H4 (cell line): ENCODE measurements around the gene MAPK14.

DNA sequence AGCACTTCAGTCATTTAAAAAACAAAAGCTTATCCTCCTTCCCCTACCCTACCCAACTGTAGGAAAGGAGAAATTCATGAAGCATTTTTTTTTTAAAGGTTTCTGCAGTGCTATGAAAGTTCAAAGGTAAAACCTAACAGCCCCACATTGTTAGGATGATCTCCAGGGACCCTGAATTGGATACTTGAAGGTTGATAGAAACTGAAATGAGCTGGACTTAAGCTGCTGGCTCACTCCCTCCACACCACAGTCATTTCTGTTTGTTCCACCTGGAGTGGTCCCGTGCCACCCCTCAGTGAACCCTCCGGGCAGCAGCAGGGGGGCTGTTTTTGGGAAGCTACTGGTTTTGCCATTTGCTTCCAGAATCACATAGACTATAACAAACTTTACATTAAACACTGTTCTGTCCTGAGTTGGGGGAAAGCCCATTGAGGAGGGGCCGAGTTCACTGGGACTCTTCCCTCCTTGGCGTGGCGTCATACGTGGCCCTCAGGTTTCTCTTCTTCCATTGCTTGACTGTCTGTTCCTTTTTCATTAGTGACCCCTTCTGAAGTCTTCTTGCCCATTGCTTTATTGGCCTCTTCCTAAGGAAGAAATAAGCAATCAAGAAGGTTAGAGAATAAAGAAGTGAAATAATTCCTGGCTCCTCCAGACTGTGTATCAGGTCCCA is 62.8 kb upstream of the TULP1 start:
- RAMPAGE, long total RNA, result no peak

DNA sequence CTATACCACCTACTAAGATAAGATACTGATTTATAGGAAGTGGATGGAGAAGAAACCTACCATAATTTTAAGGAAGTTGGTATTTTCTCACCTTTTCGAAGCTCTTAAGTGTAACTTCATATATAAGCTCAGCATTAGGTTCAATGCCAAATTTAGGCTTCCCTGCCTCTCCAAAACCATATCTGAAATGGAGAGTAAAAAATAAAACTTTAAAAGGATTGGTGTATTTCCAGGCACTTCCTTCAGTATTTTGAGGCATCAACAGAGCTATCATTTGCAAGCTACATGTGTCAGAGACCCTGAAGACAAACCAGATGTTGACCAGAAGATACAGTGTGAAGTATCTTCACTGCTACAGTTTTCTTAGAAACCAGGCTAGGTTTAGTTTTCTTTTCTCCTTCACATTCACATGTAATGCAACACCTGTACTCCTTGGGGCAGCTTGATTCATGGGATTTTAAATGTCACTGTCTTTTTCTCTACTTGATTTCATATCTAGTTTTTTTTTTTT is 78.4 kb upstream of the TULP1 start:
- RAMPAGE, long total RNA, result no peak

DNA sequence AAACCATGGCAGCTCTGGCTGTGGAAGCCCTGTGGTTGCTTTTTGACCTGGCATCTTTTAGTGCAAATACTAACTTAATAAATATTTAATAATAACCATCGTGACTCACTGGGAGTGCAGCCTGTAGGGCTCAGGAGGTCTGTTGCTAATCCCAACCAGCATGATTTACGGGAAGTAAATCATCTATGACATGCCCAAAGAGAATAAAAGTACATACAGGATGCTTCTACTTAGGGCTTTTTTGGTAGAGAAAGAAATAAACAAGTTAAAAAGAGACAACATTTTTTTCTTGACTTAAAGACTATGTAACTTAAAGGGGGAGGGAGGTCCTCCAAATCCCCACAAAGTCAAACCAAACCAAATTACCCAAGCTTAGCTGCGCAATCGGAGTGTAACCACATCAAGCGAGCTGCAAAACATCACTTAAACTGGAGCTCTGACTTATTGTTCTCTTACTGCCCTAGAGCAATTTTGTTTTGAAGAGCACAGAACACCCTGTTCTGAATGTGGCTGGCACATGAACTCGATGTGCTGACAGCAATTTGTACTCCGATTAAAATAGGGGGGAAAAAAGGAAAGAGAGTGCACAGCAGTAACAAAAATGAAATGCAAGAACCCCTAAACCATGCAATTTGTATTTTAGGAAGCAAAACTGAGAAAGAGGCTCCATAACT is 87.0 kb downstream of the FKBP5 start:
- RAMPAGE, long total RNA, result no peak

GRCh38 chr6:35725420-35726054 is 11.3 kb upstream of the ARMC12 start:
- RAMPAGE, long total RNA, result no peak

DNA sequence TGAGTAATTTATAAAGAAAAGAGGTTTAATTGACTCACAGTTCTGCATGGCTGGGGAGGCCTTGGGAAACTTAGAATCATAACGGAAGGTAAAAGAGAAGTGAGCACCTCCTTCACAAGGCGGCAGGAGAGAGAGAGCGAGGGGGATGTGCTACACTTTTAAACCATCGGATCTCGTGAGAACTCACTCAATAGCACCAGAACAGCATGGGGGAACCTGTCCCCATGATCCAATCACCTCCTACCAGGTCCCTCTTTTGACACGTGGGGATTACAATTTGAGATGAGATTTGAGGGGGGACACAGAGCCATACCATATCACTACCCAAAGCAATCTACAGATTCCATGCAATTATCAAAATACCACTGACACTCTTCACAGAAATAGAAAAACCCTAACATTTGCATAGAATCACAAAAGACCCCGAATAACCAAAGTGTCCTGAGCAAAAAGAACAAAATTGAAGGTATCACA is 16.1 kb upstream of the CLPSL2 start:
- RAMPAGE, long total RNA, result no peak

DNA sequence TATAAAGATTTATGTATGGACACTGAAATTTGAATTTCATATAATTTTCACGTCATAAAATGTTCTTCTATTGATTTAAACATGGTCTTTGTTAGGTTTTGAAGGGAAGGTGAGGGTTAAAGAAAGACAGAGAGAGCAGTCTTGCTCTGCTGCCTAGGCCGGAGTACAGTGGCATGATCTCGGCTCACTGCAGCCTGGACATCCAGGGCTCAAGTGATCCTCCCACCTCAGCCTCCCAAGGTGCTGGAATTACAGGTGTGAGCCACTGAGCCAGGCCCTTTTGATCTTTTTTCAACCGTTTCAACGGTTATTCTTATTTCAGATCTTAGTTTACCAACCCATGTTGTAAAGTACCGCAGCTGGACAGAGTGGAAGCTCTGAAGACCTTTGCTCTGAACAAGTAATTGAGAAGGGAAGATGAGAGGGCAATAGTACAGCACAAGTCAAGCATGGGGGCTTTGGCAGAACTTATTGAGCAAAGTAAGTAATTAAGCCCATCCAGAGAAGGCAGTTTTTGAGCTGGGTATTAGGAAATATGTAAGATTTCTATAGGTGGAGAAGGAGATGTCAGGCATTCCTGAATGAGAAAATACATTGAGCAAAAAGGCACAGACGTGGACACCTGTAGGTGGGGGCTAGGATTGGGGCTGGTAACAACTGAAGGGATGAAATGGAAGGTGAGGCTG is 1.3 kb upstream of the SRPK1 start:
- RAMPAGE, long total RNA, result no peak

DNA sequence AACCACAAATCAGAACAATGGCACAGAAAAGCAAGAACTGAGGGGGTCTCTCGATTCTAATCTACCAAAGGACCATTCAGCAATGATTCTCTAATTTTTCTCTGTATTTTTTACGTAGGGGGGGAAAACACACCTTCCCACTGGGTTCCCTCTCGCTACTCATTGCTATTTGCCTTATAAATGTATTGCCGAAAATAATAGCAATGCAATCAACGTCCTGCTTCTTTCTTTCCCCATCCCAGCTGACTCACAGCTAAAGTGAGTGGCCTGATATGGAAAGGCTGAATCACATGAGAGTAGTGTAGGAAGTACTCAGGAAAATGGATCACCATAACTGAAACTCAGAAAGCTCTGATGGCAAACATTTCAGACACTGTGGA is 49.2 kb upstream of the SRPK1 start:
- RAMPAGE, long total RNA, result no peak

DNA sequence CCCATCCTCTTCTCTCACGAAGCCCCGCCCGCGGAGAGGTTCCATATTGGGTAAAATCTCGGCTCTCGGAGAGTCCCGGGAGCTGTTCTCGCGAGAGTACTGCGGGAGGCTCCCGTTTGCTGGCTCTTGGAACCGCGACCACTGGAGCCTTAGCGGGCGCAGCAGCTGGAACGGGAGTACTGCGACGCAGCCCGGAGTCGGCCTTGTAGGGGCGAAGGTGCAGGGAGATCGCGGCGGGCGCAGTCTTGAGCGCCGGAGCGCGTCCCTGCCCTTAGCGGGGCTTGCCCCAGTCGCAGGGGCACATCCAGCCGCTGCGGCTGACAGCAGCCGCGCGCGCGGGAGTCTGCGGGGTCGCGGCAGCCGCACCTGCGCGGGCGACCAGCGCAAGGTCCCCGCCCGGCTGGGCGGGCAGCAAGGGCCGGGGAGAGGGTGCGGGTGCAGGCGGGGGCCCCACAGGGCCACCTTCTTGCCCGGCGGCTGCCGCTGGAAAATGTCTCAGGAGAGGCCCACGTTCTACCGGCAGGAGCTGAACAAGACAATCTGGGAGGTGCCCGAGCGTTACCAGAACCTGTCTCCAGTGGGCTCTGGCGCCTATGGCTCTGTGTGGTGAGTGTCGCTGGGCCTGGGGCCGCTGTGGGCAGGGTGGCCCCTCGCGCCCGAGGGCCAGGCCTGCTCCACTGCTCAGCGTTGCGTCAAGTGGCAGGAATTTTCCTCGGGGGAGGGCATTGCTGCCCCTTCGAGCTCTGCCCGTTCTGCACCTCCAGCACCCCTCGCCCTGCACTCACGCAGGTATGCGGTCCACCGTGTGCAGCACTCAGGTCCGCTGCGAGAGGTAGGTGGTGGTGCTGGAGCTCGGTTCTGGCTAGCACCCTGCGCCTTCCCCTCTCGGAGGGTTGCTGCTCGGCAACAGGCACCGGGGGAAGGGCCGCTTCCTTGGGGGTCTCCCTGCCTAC is at the start of gene MAPK14:
MAPK14 (plus strand) TSS at position 141 of the 953 bp plus-strand sequence.
- RAMPAGE, long total RNA, result no peak

DNA sequence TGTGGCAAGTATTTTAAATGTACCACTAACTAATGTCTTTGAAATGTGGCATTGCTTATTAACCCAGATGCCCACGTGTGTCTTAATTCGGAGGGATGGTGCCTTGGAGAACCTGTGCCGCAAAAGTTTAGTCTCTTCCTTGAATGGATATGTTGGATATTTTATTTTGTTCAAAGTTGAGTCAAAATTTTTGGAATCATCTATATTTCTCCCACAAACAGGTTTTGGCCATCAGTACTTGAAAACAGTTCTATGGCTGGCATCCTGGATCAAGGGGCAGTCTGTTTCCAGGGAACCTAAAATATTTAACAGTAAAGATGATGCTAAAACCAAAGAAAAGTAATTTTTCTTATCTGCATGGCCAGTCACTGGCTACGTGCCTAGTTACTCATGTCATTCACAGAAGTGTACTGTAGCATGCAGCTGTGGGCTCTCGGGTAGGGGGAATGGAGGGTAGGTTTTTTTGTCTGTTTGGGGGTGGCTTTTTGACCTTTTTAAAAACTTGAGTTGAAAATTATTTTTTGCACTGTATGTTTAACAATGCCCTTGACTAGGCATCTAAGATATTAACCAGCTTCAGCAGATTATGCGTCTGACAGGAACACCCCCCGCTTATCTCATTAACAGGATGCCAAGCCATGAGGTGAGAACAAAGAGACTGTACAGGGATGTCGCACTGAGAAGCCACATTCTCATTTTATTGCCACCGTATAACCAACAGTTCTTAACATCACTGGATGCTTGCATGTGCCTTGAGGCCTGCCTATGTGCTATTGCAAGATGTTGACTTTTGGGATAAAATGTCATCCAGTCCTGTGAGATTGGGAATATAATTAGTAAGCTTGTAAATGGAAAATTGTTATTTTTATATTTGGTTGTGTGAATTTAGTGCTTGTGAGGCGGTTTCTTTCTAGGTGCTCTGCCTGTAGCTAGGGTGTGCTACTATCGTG is 30.4 kb upstream of the MAPK13 start:
- RAMPAGE, long total RNA, result no peak

GRCh38 chr6:36118343-36118963 is 11.9 kb upstream of the MAPK13 start:
- RAMPAGE, long total RNA, result no peak

DNA sequence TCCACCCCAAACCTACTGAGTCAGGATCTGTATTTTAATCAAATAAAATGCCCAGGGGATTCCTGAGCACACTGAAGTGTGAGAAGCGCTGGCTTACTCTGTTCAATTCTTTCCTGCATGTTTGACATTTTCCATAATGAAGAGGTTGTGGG is 441 bp upstream of the MAPK13 start:
- RAMPAGE, long total RNA, result no peak

GRCh38 chr6:36131953-36132419 is 1.7 kb downstream of the MAPK13 start:
- RAMPAGE, long total RNA, result no peak

DNA sequence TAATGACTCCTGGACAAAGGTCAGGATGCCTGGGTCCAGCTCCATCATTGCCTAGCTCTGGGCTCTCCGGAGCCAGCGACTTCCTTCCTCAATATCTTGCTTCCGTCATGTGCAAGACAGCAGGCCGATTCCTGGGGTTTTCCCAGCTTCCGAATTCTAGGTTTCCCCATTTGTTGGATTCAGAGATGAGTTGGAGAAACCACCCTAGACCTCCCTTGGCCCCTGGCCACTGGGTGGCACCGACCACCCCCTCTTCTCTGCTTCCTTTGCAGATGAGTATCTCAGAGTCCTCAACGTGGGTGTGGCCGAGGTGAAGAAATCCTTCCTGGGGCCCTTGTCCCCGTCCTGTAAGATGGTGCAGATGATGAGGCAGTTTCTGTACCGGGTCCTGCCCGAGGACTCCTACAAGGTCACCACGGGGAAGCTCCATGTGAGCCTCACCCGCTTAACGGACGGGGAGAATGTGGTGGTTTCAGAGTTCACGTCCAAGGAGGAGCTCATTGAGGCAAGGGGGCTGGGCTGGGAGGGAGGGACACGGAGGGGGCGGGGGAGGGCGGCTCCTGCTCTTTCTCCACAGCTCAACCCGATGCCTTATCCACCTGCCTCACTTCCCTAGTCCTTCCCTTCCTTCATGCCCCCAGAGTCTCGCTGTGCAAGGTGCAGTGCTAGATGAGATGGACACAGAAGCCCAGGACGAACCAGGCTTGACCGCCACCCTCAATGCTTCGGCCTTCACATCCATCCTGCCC is 21.4 kb downstream of the PNPLA1 start:
- RAMPAGE, long total RNA, result no peak

- RAMPAGE, long total RNA, result no peak
Measured at GRCh38 chr6:36510084-36510582, 37.1 kb downstream of the STK38 start.

DNA sequence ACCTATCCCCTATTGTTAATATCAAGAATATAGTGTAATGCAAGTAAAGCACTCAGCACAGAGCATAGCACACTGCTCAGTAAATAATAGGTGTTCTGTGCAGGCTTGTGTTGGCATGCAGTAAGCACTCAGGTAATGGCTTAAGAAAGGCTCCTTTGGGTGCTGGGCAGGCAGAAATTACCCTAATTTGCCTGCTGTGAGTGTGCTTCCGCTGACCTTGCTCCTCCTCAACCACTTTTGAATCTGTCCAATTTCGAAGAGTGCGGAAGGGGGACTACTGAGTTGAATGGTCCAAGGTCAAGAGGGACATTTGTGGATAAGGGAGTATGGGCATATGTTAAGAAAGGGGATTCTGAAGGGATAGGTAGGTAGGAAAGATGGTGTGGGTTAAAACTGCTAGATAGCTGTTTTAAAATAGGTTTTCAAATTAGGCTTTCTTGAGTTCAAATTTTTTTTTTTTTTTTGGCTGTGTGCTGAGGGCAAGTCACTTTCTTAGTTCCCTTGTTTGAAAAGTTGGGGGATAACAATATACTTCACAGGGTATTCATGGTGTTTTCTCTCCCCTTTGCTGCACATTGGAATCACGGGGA is 15.5 kb downstream of the SRSF3 start:
- RAMPAGE, long total RNA, result no peak

GRCh38 chr6:36686778-36687426 is 8.4 kb downstream of the CDKN1A start:
- RAMPAGE, long total RNA, result no peak

DNA sequence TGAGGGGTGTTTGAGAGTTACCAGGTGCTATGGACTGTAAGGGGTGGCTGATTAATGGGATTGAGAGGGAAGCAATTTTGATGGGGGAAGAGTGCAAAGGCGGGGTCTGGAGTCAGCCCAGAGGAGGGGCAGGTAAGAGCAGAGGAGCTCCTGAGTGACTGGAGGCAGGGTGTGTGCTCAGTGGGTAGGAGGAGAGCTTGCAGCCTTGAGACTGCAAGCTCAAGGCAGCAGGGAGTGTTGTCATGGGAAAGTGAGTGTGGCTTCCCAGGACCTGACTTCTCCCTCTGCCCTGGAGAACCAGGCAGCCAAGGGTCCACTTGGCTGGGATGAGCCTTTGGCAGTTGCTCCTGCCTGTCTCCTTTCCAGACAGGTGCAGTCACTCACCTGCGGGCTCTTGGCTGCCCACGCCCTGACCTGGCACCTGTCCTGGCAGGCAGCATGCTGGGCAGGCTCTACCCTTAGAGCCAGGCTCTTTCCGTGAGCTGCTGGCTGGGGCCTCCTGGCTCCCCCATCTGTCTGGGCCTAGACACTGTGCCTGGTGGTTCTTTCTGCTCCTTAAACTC is 54.3 kb downstream of the RAB44 start:
- RAMPAGE, long total RNA, result no peak

- RAMPAGE, long total RNA, result no peak
Measured at GRCh38 chr6:36820706-36821533, 18.3 kb downstream of the CPNE5 start.

GRCh38 chr6:36853272-36853876 is 14.1 kb upstream of the CPNE5 start:
- RAMPAGE, long total RNA, result no peak

DNA sequence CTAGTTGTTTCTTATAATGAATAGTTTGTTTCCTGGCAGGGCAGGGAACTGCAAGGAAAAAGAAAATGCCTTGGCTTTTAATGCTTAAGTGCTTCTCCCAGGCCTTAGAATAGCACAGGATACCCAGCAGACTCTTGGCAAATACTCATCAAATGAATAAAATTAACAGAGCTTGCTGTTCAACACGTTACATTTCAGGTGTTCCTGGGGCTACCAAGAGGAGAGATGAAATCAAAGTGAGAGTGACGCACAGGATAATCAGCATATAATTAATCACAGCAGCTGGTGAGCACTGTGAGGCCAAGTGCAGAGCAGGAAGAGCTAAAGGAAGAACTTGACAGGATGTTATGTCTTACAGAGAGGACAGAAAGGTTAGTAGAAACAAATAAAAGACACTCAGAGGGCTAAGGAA is 8.8 kb downstream of the PPIL1 start:
- RAMPAGE, long total RNA, result no peak